K562 (cell line): Measurements from ENCODE around the genes SIM2 and TTC3.

DNA sequence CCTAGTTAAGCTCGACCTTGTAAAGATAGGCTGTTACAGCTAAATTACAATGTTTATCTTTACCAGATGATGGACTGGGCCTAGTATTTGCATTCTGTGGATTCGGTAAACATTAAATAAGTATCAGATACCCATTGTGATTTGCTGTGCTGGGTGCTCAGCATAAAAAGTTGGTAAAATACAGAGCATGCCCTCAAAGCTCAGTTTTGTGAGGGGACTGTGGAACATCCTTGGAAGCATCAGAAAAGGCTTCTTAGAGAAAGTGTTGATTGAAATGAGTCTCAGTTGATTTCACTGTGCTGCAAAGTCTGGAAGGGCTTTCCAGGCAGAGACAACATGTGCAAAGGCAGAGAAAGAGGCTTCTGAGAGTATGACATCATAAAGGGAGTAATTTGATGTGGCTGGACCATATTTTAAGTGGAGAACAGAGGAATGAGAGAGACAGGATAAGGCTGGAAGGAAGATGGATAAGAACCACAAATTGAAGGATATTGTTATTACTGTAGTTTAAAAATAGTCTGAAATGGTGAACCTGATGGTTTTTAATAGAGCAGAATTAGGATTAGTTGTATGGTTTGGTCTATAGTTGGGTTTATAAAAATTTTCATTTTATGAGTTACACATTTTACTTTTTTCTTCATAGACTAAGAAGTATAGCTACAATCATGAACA lies 27.6 kb downstream of the MORC3 start:
- RAMPAGE, long total RNA: no peak
- RRBS: no CpG with 5 or more reads among the region's 2 CpGs
PRO-cap:
- standard: no peak
- CoPRO, capped RNA only, 2 experiments: no peak in any of the 2 experiments
- CoPRO, capped and uncapped RNA, 2 experiments: no peak in any of the 2 experiments
- CoPRO, uncapped RNA only, 2 experiments: no peak in any of the 2 experiments
CAGE:
- cytosol, long polyA plus RNA: no peak
- long polyA plus RNA: no peak
- nucleolus, long total RNA: no peak
- nucleus, long polyA plus RNA: no peak

- RAMPAGE, long total RNA: no peak
- RRBS: 84% methylated on average over 6 of the region's 24 CpGs
PRO-cap:
- standard: no peak
- CoPRO, capped RNA only, 2 experiments: no peak in any of the 2 experiments
- CoPRO, capped and uncapped RNA, 2 experiments: no peak in any of the 2 experiments
- CoPRO, uncapped RNA only, 2 experiments: no peak in any of the 2 experiments
CAGE:
- cytosol, long polyA plus RNA: no peak
- long polyA plus RNA: no peak
- nucleolus, long total RNA: no peak
- nucleus, long polyA plus RNA: no peak
Observed at GRCh38 chr21:36698194-36698576, 730 bp upstream of the SIM2 start.

GRCh38 chr21:36698577-36699676 lies at the start of gene SIM2:
Gene SIM2 (plus strand): TSS chr21:36699115.
- RAMPAGE, long total RNA: no peak
- RRBS: 21% methylated on average over 56 of the region's 135 CpGs
PRO-cap:
- standard: no peak
- CoPRO, capped RNA only, 2 experiments: no peak in any of the 2 experiments
- CoPRO, capped and uncapped RNA, 2 experiments: no peak in any of the 2 experiments
- CoPRO, uncapped RNA only, 2 experiments: no peak in any of the 2 experiments
CAGE:
- cytosol, long polyA plus RNA: no peak
- long polyA plus RNA: no peak
- nucleolus, long total RNA: no peak
- nucleus, long polyA plus RNA: no peak

DNA sequence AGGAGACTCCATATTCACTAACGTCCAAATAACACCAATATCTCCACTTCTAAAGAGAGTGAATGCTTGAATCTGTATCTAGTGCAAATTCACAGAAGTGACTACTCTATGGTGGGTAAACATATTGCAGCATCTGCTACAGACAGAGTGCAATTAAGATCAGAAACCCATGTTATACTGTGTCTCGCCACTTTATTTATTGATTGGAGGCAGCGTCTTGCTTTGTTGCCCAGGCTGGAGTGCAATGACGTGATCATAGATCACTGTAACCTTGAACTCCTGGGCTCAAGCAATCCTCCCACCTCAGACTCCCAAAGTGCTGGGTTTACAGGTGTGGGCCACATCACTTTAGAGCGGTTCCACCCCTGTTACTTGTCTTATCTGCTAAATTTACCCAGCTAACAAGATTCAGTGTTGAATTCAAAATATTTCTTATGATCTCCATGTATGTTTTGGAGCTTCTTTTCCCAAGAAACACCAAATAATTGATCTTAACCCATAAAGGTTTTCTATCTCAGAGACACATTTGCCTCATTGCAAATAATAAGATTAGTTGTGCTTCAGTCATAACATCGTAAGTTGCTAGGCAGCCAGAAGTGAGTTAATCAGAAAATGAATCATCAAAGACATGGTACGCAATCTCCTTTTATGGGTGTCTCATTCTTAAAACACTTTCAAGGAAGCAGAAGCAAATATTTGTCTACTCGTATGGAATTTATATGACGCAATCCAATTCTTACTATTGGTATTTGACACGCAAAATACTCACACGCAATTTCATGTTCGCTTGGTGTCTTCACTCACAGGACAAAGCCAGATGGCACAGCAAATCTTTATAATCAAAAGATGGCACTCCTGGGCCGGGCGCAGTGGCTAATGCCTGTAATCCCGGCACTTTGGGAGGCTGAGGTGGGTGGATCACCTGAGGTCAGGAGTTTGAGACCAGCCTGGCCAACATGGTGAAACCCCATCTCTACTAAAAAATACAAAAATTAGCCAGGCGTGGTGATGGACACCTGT lies 56.8 kb downstream of the HLCS start:
- RAMPAGE, long total RNA: no peak
- RRBS: no CpG with 5 or more reads among the region's 16 CpGs
PRO-cap:
- standard: no peak
- CoPRO, capped RNA only, 2 experiments: no peak in any of the 2 experiments
- CoPRO, capped and uncapped RNA, 2 experiments: no peak in any of the 2 experiments
- CoPRO, uncapped RNA only, 2 experiments: no peak in any of the 2 experiments
CAGE:
- cytosol, long polyA plus RNA: no peak
- long polyA plus RNA: no peak
- nucleolus, long total RNA: no peak
- nucleus, long polyA plus RNA: no peak

DNA sequence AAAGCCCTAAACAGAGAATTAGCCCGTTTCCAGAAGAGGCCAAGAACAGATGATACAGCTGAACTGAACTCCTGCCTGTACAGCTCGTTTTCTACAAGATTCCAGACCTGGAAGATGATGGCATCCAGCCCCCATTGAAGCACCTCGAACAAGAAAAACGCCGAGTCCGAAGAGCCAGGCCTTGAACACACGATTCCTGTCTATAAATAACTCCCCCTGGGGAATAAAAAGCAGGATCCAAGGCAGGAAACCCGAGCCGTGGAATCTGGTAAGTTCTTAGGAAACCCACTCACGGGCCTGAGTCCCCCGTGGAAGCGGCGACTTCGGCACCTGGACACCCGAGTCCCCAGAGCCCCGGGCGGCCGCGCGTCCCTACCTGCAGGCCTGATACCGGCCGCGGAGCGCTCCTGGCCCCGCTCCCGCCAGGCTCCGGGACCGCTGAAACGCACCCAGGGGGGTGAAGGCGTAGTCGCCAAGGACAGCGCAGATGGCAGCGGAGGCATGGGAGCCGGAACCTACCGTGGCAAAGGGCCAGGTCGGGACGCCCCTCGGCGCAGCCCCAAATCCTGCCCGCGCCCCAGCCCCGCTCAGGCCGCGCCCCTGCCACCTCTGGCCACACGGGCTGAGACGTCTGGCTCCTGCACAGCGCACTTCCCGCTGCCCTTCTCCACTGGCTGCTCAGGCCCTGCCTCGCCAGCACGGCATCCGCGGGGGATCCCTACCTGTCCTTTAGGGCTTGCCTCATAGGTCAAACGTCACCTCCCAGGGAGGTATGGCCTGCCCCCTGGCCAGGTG lies 14.0 kb upstream of the HLCS start:
- RAMPAGE, long total RNA: no peak
- RRBS: 95% methylated on average over 18 of the region's 53 CpGs
PRO-cap:
- standard: no peak
- CoPRO, capped RNA only, 2 experiments: no peak in any of the 2 experiments
- CoPRO, capped and uncapped RNA, 2 experiments: no peak in any of the 2 experiments
- CoPRO, uncapped RNA only, 2 experiments: no peak in any of the 2 experiments
CAGE:
- cytosol, long polyA plus RNA: no peak
- long polyA plus RNA: no peak
- nucleolus, long total RNA: no peak
- nucleus, long polyA plus RNA: no peak

GRCh38 chr21:37046940-37047545 lies 25.8 kb downstream of the PIGP start:
- RAMPAGE, long total RNA: no peak
- RRBS: no CpG with 5 or more reads among the region's 8 CpGs
PRO-cap:
- standard: no peak
- CoPRO, capped RNA only, 2 experiments: no peak in any of the 2 experiments
- CoPRO, capped and uncapped RNA, 2 experiments: no peak in any of the 2 experiments
- CoPRO, uncapped RNA only, 2 experiments: no peak in any of the 2 experiments
CAGE:
- cytosol, long polyA plus RNA: no peak
- long polyA plus RNA: no peak
- nucleolus, long total RNA: no peak
- nucleus, long polyA plus RNA: no peak

- RAMPAGE, long total RNA: no peak
- RRBS: no CpG with 5 or more reads among the region's 3 CpGs
PRO-cap:
- standard: no peak
- CoPRO, capped RNA only, 2 experiments: no peak in any of the 2 experiments
- CoPRO, capped and uncapped RNA, 2 experiments: no peak in any of the 2 experiments
- CoPRO, uncapped RNA only, 2 experiments: no peak in any of the 2 experiments
CAGE:
- cytosol, long polyA plus RNA: no peak
- long polyA plus RNA: no peak
- nucleolus, long total RNA: no peak
- nucleus, long polyA plus RNA: no peak
Observed at GRCh38 chr21:37060077-37060835, 12.6 kb downstream of the PIGP start.

DNA sequence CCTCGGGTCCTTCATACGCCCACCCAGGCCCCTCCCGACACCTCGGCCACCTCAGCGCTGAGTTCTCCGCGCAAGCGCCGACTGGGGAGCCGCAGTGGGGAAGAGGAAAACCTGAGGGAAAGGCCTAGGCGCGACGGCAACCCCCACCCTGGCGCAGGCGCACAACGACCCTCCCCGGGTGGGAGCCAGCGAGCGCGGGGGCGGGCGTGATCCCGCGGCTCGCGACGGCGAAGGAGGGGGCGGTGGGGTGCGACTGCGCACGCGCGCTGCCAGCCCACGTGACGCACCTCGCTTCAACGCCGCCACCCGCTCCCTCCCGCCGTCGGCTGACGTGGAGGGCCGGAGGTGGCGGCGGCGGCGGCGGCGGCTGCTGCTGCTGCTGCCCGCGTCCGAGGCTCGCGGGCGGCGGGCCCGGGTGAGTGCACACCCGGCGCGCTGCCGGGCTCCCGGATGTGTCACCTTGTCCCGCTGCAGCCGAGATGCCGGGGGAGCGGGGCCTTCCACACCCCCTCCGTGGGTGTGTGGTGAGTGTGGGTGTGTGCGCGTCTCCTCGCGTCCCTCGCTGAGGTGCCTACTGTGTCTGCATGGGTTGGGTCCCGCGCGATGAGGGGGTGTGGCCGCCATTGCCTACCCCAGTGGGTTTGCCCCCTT lies at the start of gene TTC3:
Gene TTC3 (plus strand): TSS at position 305 of the 651 bp plus-strand sequence.
- RAMPAGE, long total RNA: start-site peak on the minus strand centred at position 110 of the sequence, 103 bp wide, 322 and 248 reads in 2 replicates
- RRBS: 2% methylated on average over 8 of the region's 78 CpGs
PRO-cap:
- standard: bidirectional peak, plus-strand start at position 332 of the sequence, minus-strand start at position 83 of the sequence
- CoPRO, capped RNA only, 2 experiments: peak in 2 of 2 experiments; most common plus-strand start position 332 of the sequence (in 2); most common minus-strand start position 83 of the sequence (in 2)
- CoPRO, capped and uncapped RNA, 2 experiments: peak in 2 of 2 experiments; most common plus-strand start position 332 of the sequence (in 2); most common minus-strand start position 78 of the sequence (in 1)
- CoPRO, uncapped RNA only, 2 experiments: peak in 2 of 2 experiments; most common plus-strand start position 335 of the sequence (in 1); most common minus-strand start position 78 of the sequence (in 1)
CAGE:
- cytosol, long polyA plus RNA: start-site peak on the plus strand centred at position 413 of the sequence, 216 bp wide, 577 and 72 reads in 2 replicates
- long polyA plus RNA: start-site peak on the minus strand centred at position 89 of the sequence, 61 bp wide, 159 and 169 reads in 2 replicates; start-site peak on the plus strand centred at position 388 of the sequence, 265 bp wide, 276 and 20 reads in 2 replicates
- nucleolus, long total RNA: no peak
- nucleus, long polyA plus RNA: start-site peak on the plus strand centred at position 373 of the sequence, 231 bp wide, 526 and 348 reads in 2 replicates

GRCh38 chr21:37106483-37107539 lies 33.8 kb downstream of the TTC3 start:
- RAMPAGE, long total RNA: no peak
- RRBS: no CpG with 5 or more reads among the region's 7 CpGs
PRO-cap:
- standard: no peak
- CoPRO, capped RNA only, 2 experiments: no peak in any of the 2 experiments
- CoPRO, capped and uncapped RNA, 2 experiments: no peak in any of the 2 experiments
- CoPRO, uncapped RNA only, 2 experiments: no peak in any of the 2 experiments
CAGE:
- cytosol, long polyA plus RNA: no peak
- long polyA plus RNA: no peak
- nucleolus, long total RNA: no peak
- nucleus, long polyA plus RNA: no peak

DNA sequence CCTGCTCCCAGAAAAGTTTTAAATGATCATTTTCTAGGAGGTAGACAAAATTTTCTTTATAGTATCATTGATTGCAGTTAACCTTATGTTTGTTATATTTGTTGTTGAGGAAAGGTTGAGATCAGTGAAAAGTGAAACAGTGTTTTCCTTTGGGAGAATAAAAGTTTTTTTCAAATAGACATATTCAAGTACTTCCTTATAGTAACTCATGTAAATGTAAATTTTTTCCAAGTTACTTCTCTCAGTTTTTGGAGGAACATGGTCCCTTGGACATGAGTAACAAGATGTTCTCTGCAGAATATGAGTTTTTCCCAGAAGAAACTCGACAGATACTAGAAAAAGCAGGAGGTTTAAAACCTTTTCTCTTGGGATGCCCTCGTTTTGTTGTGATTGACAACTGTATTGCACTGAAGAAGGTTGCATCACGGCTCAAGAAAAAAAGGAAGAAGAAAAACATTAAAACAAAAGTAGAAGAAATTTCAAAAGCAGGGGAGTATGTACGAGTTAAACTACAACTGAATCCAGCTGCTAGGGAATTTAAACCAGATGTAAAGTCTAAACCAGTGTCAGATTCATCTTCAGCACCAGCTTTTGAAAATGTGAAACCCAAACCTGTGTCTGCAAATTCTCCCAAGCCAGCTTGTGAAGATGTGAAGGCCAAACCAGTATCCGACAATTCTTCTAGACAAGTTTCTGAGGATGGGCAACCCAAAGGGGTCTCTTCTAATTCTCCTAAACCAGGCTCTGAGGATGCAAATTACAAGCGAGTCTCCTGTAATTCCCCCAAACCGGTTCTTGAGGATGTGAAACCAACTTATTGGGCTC lies 92.5 kb downstream of the TTC3 start:
- RAMPAGE, long total RNA: no peak
- RRBS: no CpG with 5 or more reads among the region's 7 CpGs
PRO-cap:
- standard: no peak
- CoPRO, capped RNA only, 2 experiments: no peak in any of the 2 experiments
- CoPRO, capped and uncapped RNA, 2 experiments: no peak in any of the 2 experiments
- CoPRO, uncapped RNA only, 2 experiments: peak in 2 of 2 experiments; most common plus-strand start position 402 of the sequence (in 1)
CAGE:
- cytosol, long polyA plus RNA: no peak
- long polyA plus RNA: no peak
- nucleolus, long total RNA: no peak
- nucleus, long polyA plus RNA: no peak

DNA sequence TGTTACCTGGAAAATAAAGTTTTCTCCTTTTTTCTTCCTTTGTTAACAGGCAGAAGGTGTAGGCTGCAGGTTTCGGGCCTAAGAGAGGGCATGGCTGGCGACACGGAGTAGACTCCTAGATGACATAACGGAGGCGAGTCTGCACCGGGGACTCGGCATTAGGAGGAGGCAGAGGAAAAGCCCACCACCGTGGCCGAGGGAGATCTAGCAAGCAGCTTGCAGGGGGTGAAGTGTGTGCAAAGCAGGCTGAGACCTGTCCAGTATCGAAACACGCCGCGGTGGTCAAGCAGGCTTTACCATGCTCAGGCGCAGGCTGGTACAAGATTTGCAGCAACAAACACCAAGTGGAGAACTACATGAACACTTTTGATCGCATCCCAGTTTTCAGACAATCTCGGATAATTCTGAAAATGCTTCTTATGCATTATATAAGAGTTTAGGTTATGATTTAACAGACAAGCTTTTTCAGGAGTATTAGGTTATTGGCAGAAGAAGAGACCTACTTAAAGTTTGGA lies 8.6 kb downstream of the VPS26C start:
- RAMPAGE, long total RNA: no peak
- RRBS: no CpG with 5 or more reads among the region's 16 CpGs
PRO-cap:
- standard: no peak
- CoPRO, capped RNA only, 2 experiments: no peak in any of the 2 experiments
- CoPRO, capped and uncapped RNA, 2 experiments: no peak in any of the 2 experiments
- CoPRO, uncapped RNA only, 2 experiments: no peak in any of the 2 experiments
CAGE:
- cytosol, long polyA plus RNA: no peak
- long polyA plus RNA: no peak
- nucleolus, long total RNA: no peak
- nucleus, long polyA plus RNA: no peak

- RAMPAGE, long total RNA: no peak
- RRBS: 2% methylated on average over 35 of the region's 44 CpGs
PRO-cap:
- standard: bidirectional peak, plus-strand start at chr21:37268173, minus-strand start at chr21:37267908
- CoPRO, capped RNA only, 2 experiments: peak in 2 of 2 experiments; most common plus-strand start chr21:37268062 (in 1); most common minus-strand start chr21:37267960 (in 1)
- CoPRO, capped and uncapped RNA, 2 experiments: peak in 1 of 2 experiments; most common plus-strand start chr21:37268018 (in 1); most common minus-strand start chr21:37267908 (in 1)
- CoPRO, uncapped RNA only, 2 experiments: peak in 2 of 2 experiments; most common plus-strand start chr21:37268062 (in 1); most common minus-strand start chr21:37267955 (in 1)
CAGE:
- cytosol, long polyA plus RNA: no peak
- long polyA plus RNA: no peak
- nucleolus, long total RNA: no peak
- nucleus, long polyA plus RNA: no peak
Observed at GRCh38 chr21:37267811-37268390, 767 bp upstream of the VPS26C start.

GRCh38 chr21:37368574-37369027 lies 2.0 kb downstream of the DYRK1A start:
- RAMPAGE, long total RNA: no peak
- RRBS: no CpG with 5 or more reads among the region's 8 CpGs
PRO-cap:
- standard: bidirectional peak, plus-strand start at chr21:37368685, minus-strand start at chr21:37368508
- CoPRO, capped RNA only, 2 experiments: no peak in any of the 2 experiments
- CoPRO, capped and uncapped RNA, 2 experiments: no peak in any of the 2 experiments
- CoPRO, uncapped RNA only, 2 experiments: no peak in any of the 2 experiments
CAGE:
- cytosol, long polyA plus RNA: no peak
- long polyA plus RNA: no peak
- nucleolus, long total RNA: no peak
- nucleus, long polyA plus RNA: no peak

GRCh38 chr21:37384489-37385130 lies 18.0 kb downstream of the DYRK1A start:
- RAMPAGE, long total RNA: no peak
- RRBS: no CpG with 5 or more reads among the region's 2 CpGs
PRO-cap:
- standard: no peak
- CoPRO, capped RNA only, 2 experiments: no peak in any of the 2 experiments
- CoPRO, capped and uncapped RNA, 2 experiments: no peak in any of the 2 experiments
- CoPRO, uncapped RNA only, 2 experiments: peak in 2 of 2 experiments; most common plus-strand start chr21:37384525 (in 1)
CAGE:
- cytosol, long polyA plus RNA: no peak
- long polyA plus RNA: no peak
- nucleolus, long total RNA: no peak
- nucleus, long polyA plus RNA: no peak

- RAMPAGE, long total RNA: no peak
- RRBS: no CpG with 5 or more reads among the region's 7 CpGs
PRO-cap:
- standard: no peak
- CoPRO, capped RNA only, 2 experiments: no peak in any of the 2 experiments
- CoPRO, capped and uncapped RNA, 2 experiments: no peak in any of the 2 experiments
- CoPRO, uncapped RNA only, 2 experiments: no peak in any of the 2 experiments
CAGE:
- cytosol, long polyA plus RNA: no peak
- long polyA plus RNA: no peak
- nucleolus, long total RNA: no peak
- nucleus, long polyA plus RNA: no peak
Observed at GRCh38 chr21:37433681-37434331, 67.2 kb downstream of the DYRK1A start.

DNA sequence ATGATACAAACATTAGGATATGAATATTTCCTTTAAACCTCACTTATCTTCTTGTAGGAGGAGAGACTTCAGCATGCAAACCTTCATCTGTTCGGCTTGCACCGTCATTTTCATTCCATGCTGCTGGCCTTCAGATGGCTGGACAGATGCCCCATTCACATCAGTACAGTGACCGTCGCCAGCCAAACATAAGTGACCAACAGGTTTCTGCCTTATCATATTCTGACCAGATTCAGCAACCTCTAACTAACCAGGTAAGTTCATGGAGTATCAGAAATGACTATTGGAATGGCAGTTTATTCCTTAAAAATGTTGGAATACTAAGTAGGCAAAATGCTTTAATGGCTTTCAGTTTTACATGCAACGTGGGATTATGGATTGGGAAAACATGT lies 106.0 kb downstream of the DYRK1A start:
- RAMPAGE, long total RNA: no peak
- RRBS: no CpG with 5 or more reads among the region's 5 CpGs
PRO-cap:
- standard: no peak
- CoPRO, capped RNA only, 2 experiments: no peak in any of the 2 experiments
- CoPRO, capped and uncapped RNA, 2 experiments: no peak in any of the 2 experiments
- CoPRO, uncapped RNA only, 2 experiments: no peak in any of the 2 experiments
CAGE:
- cytosol, long polyA plus RNA: no peak
- long polyA plus RNA: no peak
- nucleolus, long total RNA: no peak
- nucleus, long polyA plus RNA: no peak

DNA sequence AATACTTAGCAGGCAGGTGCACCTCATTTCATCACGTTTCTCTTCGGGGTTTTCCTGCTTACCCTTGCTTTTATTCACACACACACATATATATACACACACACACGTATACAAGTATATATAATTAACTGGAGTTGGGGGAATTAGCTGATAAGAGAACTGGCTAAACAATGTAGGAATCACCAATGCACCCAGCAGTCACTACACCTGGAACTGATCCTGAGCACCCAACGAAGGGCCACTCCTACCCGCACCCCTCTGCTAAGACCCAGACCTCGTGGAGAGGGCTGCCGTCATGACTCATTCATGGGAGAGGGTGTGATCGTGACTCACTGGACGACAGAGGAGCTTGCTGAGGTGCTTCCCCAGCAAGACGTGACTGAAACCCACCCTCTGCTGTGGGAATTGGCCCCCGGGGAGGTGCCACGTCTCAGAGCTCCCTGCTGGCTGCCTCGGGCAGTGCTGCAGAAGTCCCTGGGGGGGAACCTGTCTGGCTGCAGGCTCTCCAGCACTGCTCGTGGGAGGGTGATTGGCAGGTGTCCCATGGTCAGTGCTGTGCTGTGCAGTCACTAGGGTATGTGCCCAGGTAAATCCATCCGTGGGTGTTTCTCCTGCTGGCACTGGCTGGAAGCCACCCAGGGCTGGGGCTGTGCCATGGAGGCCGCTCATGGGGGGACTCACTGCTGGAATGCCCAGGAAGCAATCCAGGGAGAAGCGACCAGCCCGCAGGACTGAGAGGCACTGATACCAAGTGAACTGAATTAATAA lies 166.6 kb downstream of the DYRK1A start:
- RAMPAGE, long total RNA: no peak
- RRBS: no CpG with 5 or more reads among the region's 18 CpGs
PRO-cap:
- standard: no peak
- CoPRO, capped RNA only, 2 experiments: no peak in any of the 2 experiments
- CoPRO, capped and uncapped RNA, 2 experiments: no peak in any of the 2 experiments
- CoPRO, uncapped RNA only, 2 experiments: no peak in any of the 2 experiments
CAGE:
- cytosol, long polyA plus RNA: no peak
- long polyA plus RNA: no peak
- nucleolus, long total RNA: no peak
- nucleus, long polyA plus RNA: no peak